ENCODE results near the genes WDR64 and CEP170.

- PRO-cap, 4 experiments = peak in 2 of 4 experiments; most common plus-strand start chr1:241639860 (in 2); most common minus-strand start chr1:241639723 (in 1)
- RAMPAGE, long total RNA, 2 experiments = no peak in any of the 2 experiments
Observed at GRCh38 chr1:241639336-241640173, 614 bp downstream of the CHML start.

DNA sequence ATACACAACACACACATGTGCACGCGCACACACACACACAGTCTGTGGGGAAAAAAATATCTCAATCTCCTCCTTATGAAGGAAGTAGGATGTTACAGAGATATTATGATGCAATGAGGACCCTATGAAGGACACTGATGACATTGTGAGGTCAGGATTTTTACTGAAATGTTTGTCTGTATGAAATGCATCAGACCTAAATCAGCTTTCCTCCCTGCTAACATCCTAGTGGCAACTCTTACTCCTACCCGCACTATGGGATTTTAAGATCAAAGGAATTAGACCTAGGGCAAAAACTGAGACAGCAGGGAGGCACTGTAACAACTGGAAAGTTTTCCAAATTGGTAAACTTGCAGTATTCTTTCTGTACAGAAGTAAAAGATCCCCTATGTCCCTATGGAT lies at the start of gene WDR64:
WDR64 (plus strand) TSS at position 193 of the 402 bp plus-strand sequence.
- PRO-cap, 4 experiments = no peak in any of the 4 experiments
- RAMPAGE, long total RNA, 2 experiments = no peak in any of the 2 experiments

DNA sequence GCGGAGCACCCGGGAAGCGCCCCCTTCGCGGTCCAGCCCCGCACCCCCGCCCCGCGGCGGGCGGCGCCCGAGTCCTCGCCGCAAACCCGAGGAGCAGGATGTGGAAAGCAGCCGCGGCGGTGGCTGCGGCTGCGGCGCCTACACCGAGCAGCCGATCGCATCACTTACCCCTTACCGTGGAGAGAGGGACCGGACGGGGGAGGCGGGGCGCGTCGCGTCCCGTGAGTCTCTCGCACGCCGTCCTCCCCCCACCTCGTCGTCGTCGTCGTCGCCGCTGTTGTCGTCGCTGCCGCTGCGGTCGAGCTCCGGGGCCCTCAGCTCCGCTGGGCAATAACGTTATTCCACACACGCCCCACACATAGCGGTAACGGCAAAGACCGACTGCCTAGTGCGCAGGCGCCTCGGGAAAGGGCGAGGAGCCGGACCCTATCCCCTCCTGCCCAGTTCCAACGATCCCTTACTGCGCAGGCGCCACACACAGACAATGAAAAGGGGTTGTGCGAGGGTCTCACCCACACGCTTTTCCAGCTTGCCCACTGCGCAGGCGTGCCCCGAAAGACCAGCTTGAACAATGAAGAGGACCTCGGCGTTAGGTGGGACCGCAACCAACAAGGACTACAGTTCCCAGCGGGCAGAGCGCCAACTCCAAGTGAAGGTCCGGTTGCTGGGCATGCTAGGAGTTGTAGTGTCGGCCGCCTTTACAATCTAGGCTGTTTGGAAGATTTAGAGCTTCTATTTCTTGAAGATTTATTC lies at the start of gene CEP170:
CEP170 (minus strand) TSS at position 410 of the 753 bp plus-strand sequence.
- PRO-cap, 4 experiments = peak in 4 of 4 experiments; most common plus-strand start position 487 of the sequence (in 4); most common minus-strand start position 332 of the sequence (in 4)
- RAMPAGE, long total RNA, 2 experiments = start-site peak on the minus strand in 2 of 2 experiments, centred at positions 193 to 347 of the sequence, 30 to 82 reads per replicate

DNA sequence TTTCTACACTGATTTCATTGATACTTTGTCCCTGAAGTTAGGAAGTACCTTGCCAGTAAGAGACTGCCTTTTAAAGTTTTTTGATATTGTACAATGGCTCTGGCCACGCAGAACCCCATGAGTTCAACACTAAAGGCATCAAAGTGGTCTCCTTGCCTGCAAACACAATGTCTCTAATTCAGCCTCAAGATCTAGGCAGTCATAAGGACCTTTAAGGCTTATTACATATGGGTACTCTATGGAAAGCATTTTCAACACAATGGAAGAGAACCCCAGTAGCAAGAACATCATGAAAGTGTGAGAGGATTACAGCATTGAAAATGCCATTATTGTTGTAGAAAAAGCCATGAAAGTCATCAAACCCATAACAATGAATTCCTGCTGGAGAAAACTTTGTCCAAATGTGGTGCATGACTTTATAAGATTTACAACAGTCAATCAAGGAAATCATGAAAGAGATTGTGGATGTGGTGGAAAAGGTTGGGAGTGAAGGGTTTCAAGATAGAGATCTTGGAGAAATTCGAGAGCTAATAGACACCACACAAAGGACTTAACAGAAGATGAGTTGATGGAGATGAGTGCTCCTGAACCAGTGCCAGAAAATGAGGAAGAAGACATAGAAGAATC lies 46.9 kb downstream of the SDCCAG8 start:
- PRO-cap, 4 experiments = no peak in any of the 4 experiments
- RAMPAGE, long total RNA, 2 experiments = no peak in any of the 2 experiments

- PRO-cap, 4 experiments = no peak in any of the 4 experiments
- RAMPAGE, long total RNA, 2 experiments = no peak in any of the 2 experiments
Observed at GRCh38 chr1:243421225-243421697, 165.4 kb downstream of the SDCCAG8 start.

DNA sequence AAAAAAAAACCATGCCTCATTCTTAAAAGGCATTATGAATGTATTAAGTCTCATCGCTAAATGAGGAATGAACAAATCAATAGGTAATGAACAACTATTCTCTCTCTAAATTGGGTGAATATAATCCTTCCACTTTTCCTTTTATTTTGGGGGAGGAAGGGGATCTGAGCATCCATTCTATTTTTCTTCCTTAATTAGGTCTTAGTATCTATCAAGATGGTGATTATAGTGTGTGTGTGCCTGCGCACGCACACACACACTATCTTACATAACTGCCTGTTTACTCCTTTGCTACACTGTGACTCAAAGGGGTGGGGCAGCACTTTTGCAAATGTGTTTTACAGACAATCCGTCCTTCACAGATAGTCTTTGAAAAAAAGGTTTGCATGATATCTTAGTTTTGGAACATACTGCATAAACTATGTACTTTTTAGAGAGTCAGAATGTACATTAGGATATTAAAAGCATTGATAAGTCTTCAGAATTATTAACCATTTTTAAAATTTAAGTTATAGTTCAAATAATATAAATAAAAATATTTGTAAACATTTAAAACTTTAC lies 191.5 kb downstream of the SDCCAG8 start:
- PRO-cap, 4 experiments = peak in 3 of 4 experiments; most common plus-strand start position 299 of the sequence (in 1); most common minus-strand start position 261 of the sequence (in 3)
- RAMPAGE, long total RNA, 2 experiments = no peak in any of the 2 experiments

DNA sequence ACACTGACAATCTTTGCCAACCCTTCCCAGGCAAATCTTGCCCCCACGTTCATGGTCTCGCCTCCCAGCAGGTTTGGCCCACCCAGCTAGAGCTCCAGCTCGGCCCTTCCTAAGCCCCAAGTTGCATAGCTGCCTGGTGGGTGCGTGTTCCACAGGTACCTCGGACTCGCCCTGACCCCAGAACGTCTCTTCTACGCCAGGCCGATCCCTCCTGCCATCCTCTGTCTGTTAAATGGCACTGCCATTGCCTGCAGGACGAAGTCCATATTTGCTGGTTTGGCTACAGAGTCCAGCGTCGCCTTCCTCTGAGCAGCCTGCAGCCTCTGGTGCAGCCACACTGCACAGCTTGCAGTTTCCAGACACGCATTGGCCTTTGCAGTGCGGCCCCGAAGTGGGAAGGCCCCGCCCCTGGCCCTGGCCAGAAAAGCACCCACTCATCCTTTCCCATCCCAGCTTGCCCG lies 228.1 kb downstream of the SDCCAG8 start:
- PRO-cap, 4 experiments = peak in 4 of 4 experiments; most common plus-strand start position 180 of the sequence (in 1); most common minus-strand start position 168 of the sequence (in 2)
- RAMPAGE, long total RNA, 2 experiments = start-site peak on the minus strand in 1 of 2 experiments, centred at position 346 of the sequence, 8 reads per replicate

GRCh38 chr1:243789434-243790277 lies 60.4 kb downstream of the AKT3 start:
- PRO-cap, 4 experiments = no peak in any of the 4 experiments
- RAMPAGE, long total RNA, 2 experiments = no peak in any of the 2 experiments

DNA sequence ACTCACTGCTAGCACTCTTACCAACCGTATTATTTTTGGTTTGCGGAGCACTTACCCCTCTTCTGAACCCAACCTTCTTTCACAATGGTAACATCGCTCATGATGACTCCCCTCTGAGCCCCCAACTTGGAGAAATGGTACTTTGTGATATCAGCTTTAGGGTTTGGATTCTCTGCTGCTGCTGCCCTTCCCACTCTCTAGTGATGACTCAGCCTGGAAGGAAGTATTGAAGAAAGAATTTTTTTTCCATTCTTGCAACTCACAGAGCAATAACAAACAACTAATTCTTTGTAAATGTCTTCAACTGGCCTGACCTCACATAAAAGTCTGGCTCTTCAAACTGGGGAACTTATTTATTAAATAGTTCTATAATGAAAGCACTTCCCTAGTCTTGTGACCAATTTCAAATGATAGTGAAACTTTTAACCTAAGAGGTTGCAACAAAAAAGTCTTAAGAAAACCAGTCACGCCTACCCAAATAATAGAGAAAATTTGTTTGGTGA lies 6.9 kb downstream of the AKT3 start:
- PRO-cap, 4 experiments = no peak in any of the 4 experiments
- RAMPAGE, long total RNA, 2 experiments = no peak in any of the 2 experiments

GRCh38 chr1:243849811-243850153 lies 261 bp downstream of the AKT3 start:
- PRO-cap, 4 experiments = no peak in any of the 4 experiments
- RAMPAGE, long total RNA, 2 experiments = no peak in any of the 2 experiments

DNA sequence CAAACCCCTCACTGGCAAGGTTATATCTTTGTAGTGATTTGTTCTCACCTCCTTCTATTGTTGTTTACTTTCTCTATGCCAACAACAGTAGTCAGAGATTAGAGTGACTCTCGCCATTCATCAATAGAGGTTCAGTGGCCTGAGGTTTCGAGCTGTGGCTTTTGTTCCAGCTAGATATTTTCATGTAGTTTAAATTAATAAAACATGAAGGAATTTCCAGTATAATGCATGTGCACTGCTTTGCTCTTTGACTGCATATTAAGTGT lies 77.0 kb upstream of the AKT3 start:
- PRO-cap, 4 experiments = no peak in any of the 4 experiments
- RAMPAGE, long total RNA, 2 experiments = no peak in any of the 2 experiments

GRCh38 chr1:244048303-244049104 lies 2.6 kb upstream of the ZBTB18 start:
- PRO-cap, 4 experiments = peak in 4 of 4 experiments; most common plus-strand start chr1:244048700 (in 4); most common minus-strand start chr1:244048705 (in 2)
- RAMPAGE, long total RNA, 2 experiments = no peak in any of the 2 experiments

GRCh38 chr1:244052056-244052465 lies 978 bp downstream of the ZBTB18 start:
- PRO-cap, 4 experiments = peak in 2 of 4 experiments; most common minus-strand start chr1:244052137 (in 1)
- RAMPAGE, long total RNA, 2 experiments = no peak in any of the 2 experiments

GRCh38 chr1:244118076-244118824 lies 67.2 kb downstream of the ZBTB18 start:
- PRO-cap, 4 experiments = peak in 1 of 4 experiments; most common plus-strand start chr1:244118262 (in 1); most common minus-strand start chr1:244118138 (in 1)
- RAMPAGE, long total RNA, 2 experiments = no peak in any of the 2 experiments

DNA sequence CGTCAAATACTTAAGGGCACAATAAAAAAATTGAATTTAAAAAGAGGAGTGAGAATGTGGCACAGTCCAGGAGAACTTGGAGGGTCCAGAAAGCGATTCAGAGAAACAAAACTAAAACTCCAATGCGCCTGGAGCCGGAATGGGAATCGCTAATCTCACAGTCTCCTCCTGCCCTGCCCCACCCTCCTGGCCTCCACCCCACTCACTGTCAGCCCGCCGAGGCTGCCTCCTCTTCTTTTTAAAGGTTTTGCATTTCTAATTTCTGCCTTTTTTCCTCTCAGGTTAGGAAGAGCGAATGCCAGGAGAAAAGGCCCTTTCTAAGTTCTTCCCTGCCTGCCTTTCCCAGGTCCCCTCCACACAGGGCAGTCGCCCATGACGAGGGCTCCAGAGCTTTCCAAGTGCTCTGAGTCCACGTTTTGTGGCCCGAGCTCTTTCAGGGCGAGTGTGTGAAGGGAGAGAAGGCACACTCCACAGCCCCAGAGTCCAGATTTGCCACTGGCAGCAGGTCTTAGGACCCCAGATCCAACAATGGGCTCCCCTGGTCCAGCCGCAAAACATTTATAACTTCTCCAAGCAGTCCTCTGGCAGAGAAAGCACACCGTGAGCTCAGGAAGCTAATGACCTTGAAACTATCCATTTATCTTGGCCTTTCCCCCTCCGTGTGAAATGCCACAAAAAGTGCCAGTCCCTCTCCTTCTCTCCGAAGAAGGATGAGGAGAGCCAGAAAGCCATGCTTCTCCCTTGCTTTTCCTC lies 135.5 kb downstream of the ZBTB18 start:
- PRO-cap, 4 experiments = no peak in any of the 4 experiments
- RAMPAGE, long total RNA, 2 experiments = no peak in any of the 2 experiments

GRCh38 chr1:244366889-244367397 lies 14.5 kb downstream of the C1orf100 start:
- PRO-cap, 4 experiments = no peak in any of the 4 experiments
- RAMPAGE, long total RNA, 2 experiments = no peak in any of the 2 experiments

DNA sequence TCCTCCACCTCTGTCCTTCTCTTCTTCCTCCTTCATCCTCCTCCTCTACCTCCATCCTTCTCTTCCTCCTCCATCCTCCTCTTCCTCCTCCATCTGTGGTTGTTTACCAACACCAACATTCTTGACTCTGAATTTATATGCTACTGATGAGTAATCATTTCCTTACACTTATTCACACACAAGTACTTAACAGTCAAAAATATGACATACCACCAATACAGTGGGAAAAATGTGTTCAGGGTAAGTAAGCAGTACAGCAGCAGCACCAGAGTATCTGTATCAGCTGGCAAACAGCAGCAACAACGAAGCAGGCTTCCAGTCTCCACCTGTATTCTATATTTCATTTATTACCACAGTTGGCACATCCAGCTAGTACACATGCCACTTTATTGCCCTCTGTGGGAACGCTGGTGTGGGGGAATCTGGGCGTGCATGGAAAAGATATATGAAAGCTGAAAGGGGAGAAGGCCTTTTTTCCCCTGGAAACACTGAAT lies 16.1 kb downstream of the ADSS2 start:
- PRO-cap, 4 experiments = no peak in any of the 4 experiments
- RAMPAGE, long total RNA, 2 experiments = no peak in any of the 2 experiments

- PRO-cap, 4 experiments = no peak in any of the 4 experiments
- RAMPAGE, long total RNA, 2 experiments = no peak in any of the 2 experiments
Observed at GRCh38 chr1:244437416-244438102, 14.2 kb downstream of the ADSS2 start.

- PRO-cap, 4 experiments = no peak in any of the 4 experiments
- RAMPAGE, long total RNA, 2 experiments = no peak in any of the 2 experiments
Observed at GRCh38 chr1:244454359-244454887, 2.7 kb upstream of the ADSS2 start.

GRCh38 chr1:244651832-244652314 lies 1.1 kb upstream of the DESI2 start:
- PRO-cap, 4 experiments = no peak in any of the 4 experiments
- RAMPAGE, long total RNA, 2 experiments = no peak in any of the 2 experiments